ENCODE measurements around the genes GRK6 and ZNF879.

GRCh38 chr5:177088374-177089108 is 1.8 kb downstream of the FGFR4 start:
- CAGE, long polyA plus RNA, result no peak
- RRBS, result no CpG with 5 or more reads among the region's 16 CpGs

- CAGE, long polyA plus RNA, result no peak
- RRBS, result no CpG with 5 or more reads among the region's 12 CpGs
Measured at GRCh38 chr5:177368495-177368967, 10.8 kb downstream of the RGS14 start.

DNA sequence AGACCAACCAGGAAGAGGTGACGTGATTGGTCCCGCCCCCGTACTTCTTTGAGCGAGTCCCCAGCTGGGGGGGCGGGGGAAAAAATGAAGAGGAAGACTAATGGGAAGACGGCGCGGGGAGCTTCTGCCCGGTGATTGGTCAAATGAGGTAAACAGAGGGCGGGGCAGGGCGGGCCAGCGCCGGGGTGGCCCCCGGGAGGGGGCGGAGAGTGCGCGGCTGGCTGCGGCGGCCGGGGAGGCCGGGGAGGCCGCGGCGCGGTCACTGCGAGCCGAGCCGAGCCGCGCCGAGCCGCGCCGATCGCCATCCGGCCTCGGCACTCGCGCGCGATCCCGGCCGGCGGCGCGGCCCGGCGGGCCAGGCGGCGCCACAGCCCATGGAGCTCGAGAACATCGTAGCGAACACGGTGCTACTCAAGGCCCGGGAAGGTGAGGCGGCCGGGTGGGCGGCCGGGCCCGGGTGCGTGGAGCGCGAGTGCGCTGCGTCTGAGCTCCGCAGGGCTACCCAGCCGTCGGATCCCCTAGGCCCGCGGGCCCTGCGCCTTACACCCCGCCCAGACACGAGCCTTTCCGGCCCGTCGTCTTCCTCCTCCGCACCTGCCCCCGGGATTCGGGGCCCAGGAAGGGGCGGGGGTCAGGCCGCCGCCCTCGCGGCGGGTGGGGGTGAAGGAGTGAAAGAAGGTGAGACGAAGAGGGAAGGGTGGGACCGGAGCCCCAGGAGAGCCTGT is at the start of gene GRK6:
Gene GRK6, plus strand, starts transcription at position 205 of the 725 bp plus-strand sequence.
- CAGE, long polyA plus RNA, result no peak
- RRBS, result 2% methylated on average over 46 of the region's 87 CpGs

- CAGE, long polyA plus RNA, result no peak
- RRBS, result 85% methylated on average over 3 of the region's 29 CpGs
Measured at GRCh38 chr5:177437929-177439278, 8.2 kb upstream of the PRR7 start.

DNA sequence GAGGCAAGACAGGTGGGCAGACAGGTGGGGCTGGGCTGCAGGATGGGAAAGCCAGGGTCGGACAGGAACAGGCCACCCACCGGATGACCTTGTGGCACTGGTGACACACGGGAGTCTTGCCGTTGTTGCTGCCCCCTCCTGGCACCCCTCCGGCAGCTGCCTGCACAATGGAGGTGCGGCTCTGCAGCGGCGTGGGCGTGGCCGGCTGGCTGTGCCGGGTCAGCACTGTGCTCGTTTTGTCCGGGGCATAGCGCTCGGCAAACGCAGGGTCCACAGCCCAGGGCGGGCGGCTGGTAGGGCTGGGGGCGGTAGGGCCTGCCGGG is 8.1 kb downstream of the PDLIM7 start:
- CAGE, long polyA plus RNA, result no peak
- RRBS, result 74% methylated on average over 16 of the region's 20 CpGs

GRCh38 chr5:177512276-177512905 is 2.8 kb upstream of the DOK3 start:
- CAGE, long polyA plus RNA, result no peak
- RRBS, result 79% methylated on average over 4 of the region's 20 CpGs

GRCh38 chr5:177530319-177530896 is 13.6 kb upstream of the DDX41 start:
- CAGE, long polyA plus RNA, result no peak
- RRBS, result no CpG with 5 or more reads among the region's 7 CpGs

- CAGE, long polyA plus RNA, result no peak
- RRBS, result 0% methylated on average over 1 of the region's 3 CpGs
Measured at GRCh38 chr5:177553679-177553787, 830 bp downstream of the FAM193B start.

DNA sequence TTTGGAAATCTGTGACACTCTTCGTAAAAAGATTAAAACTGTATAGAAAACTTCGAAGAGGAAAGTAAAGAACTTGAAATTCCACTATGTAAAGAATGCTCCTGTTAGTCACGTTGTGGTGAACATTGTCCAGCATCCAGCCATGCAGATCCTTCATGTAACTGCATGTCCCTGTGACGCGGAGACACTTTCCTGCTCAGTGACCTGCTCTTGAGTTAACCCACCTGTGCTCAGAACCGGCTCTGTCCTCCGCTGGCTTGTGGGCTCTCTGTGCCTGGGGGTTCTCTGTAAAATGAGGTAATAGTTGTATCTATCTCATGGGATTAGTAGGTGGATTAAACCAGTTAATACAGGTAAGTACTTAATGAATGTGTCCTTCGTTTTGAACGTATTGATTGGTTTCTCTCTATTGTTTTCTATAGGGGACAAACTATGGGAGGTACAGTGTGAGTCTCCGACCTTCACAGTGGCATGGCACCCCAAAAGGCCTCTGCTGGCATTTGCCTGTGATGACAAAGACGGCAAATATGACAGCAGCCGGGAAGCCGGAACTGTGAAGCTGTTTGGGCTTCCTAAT is 112.7 kb downstream of the PROP1 start:
- CAGE, long polyA plus RNA, result no peak
- RRBS, result no CpG with 5 or more reads among the region's 13 CpGs

DNA sequence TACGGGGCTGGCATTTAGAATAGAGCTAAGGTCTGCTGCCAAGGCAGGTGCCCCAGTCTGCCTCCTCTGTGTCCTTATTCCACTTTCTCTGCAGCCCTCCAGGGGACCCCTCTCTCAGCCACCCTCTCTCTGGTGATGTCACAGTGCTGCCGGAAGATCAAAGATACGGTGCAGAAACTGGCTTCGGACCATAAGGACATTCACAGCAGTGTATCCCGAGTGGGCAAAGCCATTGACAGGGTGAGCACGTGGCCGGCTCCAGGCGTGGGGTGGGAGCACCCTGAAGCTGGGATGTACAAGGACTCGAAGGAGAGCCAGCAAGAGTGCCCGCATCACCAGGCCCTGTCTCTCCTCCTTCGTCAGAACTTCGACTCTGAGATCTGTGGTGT is 11.2 kb downstream of the NHP2 start:
- CAGE, long polyA plus RNA, result no peak
- RRBS, result no CpG with 5 or more reads among the region's 12 CpGs

GRCh38 chr5:178203753-178204214 is 549 bp upstream of the HNRNPAB start:
- CAGE, long polyA plus RNA, result no peak
- RRBS, result no CpG with 5 or more reads among the region's 24 CpGs

GRCh38 chr5:178206985-178207670 is 2.8 kb downstream of the HNRNPAB start:
- CAGE, long polyA plus RNA, result no peak
- RRBS, result no CpG with 5 or more reads among the region's 3 CpGs

DNA sequence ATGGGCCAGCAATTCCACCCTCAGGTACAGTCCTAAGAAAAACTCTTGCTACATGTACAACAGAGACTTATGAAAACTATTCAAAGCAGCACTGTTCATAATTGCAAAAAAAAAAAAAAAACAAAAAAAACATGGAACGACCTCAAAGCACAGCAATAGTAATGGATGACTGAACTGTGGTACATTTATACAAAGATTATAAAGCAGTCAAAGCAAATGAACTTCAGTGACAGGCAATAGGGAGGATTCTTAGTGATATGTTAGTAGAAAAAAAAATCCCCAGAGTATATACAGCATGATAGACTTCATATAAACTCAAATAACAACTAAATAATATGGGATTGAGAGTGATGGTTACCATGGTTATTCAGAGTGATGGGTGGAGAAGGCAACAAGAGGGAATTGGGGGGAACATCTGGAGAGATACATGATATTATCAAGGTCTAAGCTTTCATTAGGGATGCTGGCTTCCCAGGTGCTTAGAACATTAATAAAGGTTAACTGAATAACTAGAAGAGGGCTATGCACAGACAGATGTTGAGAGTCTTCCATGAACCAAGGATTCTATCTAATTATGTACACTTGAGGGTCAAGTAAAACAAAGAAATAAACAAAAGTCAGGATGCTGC is 11.9 kb downstream of the PHYKPL start:
- CAGE, long polyA plus RNA, result no peak
- RRBS, result no CpG with 5 or more reads among the region's 1 CpG

- CAGE, long polyA plus RNA, result no peak
- RRBS, result no CpG with 5 or more reads among the region's 7 CpGs
Measured at GRCh38 chr5:178237242-178237784, 4.7 kb upstream of the PHYKPL start.

DNA sequence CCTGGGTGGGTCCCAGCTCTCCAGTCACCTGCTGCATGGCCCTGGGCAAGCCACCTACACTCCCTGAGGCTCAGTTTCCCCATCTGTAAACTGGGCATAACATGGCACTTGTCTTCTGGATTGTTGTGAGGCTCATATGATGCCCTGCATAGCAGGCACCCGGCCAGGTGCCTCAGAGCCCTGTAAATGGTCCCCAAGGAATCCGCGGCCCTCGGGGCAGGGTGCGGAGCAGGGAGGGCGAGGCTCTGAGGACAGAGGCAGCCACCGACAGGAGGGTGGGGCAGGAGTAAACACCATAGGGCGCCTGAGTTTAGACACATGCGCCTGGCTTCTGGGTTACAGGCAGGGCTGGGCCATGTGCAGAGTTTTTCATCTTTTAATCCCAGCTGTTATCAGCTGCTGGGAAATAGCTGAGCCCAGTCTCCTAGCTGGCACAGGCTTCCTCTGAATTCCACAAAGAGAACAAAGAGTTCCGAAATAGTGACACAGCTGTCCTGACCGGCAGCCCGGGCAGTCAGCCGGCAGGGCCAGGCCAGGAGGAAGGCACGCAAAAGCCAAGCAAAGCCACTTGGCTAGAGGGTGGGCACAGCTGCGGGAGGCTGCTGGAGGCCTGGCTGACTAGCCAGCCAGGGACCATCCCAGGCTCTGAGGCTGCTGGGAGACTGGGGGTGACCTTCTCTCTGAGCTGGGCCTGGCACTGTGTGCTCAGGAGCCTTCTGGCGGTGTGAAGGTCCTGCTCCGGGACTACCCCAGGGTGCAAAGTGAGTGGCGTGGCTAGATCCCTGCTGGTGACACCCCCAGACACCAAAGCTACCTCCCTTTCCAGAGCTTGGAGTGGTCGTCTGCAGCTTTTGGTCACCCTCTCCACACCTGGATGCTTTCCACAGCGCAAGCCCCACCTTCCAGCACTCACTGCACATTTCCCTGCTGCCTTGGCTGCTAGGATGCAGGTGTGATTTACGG is 99.0 kb upstream of the PHYKPL start:
- CAGE, long polyA plus RNA, result no peak
- RRBS, result no CpG with 5 or more reads among the region's 21 CpGs

DNA sequence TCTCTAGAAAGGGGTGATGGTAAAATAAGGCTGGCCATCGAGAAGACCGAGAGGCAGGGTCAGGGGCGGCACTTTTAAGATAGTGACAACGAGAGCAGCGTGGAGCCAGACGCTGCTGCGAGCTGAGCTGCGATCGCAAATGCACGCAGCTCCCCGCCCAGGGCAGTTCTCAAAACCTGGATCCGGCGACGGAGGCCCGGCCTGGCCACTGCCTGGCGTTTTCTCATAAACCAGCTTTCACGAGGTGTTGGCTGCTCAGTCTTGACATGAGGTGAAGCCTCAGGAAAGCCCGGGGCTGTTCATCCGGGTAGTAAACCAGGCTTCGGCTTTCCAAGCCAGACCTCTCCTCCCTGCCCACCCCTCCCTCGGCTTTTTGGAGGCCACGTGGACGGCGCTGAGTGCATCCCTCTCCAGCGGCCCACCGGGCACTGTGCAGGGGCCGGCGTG is 151.5 kb upstream of the PHYKPL start:
- CAGE, long polyA plus RNA, result no peak
- RRBS, result 11% methylated on average over 11 of the region's 28 CpGs

GRCh38 chr5:178428329-178428810 is 161.8 kb downstream of the COL23A1 start:
- CAGE, long polyA plus RNA, result no peak
- RRBS, result 61% methylated on average over 5 of the region's 10 CpGs

DNA sequence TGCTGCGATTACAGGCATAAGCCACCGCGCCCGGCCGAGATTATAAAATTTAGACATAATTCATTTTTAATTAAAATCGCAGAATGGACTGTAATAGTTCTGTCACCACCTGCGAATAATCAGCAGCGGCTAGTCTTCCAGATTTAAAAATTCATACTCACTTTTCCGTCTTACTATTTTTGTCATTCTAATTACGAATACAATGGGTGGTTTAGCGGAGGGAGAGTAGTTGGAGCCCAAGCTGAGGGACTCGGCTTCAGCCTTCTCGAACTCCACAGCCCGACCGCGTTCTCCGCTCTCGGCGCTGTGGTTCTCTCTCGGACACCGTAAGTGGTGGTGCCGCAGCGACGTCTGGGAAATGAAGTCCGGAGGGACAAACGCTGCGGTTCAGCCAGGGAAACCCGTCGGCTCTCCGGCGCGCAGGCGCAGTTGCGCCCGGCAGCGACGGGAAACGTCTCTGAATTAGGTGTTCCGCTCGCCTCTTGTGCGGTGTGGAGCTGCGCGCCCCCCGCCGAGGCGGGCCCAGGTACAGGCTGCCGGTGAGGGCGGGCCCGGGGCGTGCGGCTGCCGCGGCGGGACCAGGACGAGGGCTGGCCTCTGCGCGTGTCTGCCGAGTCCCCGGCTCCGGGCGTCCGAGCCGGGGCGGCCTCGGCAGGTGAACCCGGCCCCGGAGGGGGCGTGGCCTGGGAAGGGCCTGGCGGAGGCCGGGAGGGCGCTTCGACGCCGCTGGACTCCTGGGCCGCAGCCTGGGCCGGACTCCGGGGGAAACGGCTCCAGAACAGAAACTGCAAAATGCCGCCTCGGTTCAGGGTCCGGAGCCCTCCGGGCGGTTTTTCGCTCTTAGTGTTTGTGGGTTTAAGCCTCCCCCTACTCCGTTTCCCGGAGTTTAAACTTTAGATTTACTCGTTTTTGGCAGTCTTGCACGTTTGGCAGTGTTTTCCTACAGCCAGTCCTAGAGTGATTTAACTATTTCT is at the start of gene ZNF879:
Gene ZNF879, plus strand, starts transcription at position 426 of the 974 bp plus-strand sequence.
- CAGE, long polyA plus RNA, result no peak
- RRBS, result 4% methylated on average over 45 of the region's 88 CpGs

- CAGE, long polyA plus RNA, result no peak
- RRBS, result no CpG with 5 or more reads among the region's 10 CpGs
Measured at GRCh38 chr5:179314746-179315419, 30.4 kb downstream of the ADAMTS2 start.

- CAGE, long polyA plus RNA, result no peak
- RRBS, result no CpG with 5 or more reads among the region's 15 CpGs
Measured at GRCh38 chr5:179603277-179603891, 20.1 kb downstream of the HNRNPH1 start.

Data from osteoblast (primary cell).